SJCRH30 (cell line): ENCODE results near the genes RAB20, NAXD and CARS2.

DNA sequence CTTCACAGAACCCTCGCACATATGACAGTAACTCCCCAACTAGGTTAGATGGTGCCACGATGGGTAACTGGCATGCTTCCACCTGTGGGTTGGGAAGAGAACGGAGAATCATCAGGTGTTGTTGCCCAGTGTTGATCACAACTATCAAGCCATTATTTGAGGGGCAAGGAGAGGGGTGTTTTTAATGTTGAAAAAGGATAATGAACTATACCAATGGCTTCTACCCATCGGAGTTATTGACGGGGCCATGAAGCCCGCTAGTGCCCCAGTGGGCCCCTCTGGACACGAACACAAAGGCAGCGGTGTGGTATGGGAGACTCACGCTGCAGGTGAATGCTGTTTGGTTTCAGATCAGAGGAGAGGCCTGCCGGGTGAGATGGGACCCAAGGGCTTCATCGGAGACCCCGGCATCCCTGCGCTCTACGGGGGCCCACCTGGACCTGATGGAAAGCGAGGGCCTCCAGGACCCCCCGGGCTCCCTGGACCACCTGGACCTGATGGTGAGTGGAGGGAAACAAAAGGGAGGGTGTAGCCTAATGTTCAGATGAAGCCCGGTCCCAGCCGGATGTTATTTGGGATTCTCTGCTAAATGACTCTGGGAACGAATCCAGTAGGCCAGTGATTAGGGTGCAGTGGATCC lies 111.4 kb downstream of the RAB20 start:
- RAMPAGE, long total RNA = no peak

- RAMPAGE, long total RNA = no peak
Measured at GRCh38 chr13:110525827-110526554, 35.5 kb downstream of the RAB20 start.

- RAMPAGE, long total RNA = no peak
Measured at GRCh38 chr13:110560961-110561994, at the start of gene RAB20. Gene RAB20, minus strand, starts transcription at chr13:110561722.

GRCh38 chr13:110563242-110563812 lies 1.8 kb upstream of the RAB20 start:
- RAMPAGE, long total RNA = no peak

- RAMPAGE, long total RNA = no peak
Measured at GRCh38 chr13:110600455-110600825, 14.9 kb upstream of the NAXD start.

DNA sequence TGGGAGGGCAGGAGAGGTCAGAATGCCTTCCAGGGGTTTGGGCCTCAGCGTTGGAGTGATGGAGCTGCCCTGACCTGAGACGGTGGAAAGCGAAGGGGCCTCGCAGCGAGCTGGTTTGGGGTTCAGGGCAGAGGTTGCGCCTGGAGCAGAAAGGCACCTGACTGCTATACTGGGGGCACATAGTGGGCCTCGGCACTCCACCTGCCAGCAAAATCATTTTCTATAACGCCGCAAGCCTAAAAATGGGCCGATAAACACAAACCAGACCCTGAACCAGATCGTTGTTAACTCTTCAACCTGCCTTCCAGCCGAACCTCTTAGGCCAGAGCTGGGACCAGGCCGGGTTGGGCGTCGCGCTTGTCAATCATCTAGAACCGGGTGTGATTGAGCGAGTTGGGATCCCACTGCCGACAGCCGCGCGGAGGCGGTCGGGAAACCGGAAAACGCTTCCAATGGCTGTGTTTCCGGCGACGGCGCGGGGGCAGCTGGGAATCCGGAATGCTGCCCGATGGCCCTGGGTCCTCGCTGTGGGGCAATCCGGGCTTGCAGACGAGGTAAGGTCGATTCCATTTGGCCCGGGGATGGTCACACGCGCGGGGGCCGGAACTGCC lies at the start of gene NAXD:
Gene NAXD (plus strand): TSS at position 452 of the 611 bp plus-strand sequence.
- RAMPAGE, long total RNA = no peak

DNA sequence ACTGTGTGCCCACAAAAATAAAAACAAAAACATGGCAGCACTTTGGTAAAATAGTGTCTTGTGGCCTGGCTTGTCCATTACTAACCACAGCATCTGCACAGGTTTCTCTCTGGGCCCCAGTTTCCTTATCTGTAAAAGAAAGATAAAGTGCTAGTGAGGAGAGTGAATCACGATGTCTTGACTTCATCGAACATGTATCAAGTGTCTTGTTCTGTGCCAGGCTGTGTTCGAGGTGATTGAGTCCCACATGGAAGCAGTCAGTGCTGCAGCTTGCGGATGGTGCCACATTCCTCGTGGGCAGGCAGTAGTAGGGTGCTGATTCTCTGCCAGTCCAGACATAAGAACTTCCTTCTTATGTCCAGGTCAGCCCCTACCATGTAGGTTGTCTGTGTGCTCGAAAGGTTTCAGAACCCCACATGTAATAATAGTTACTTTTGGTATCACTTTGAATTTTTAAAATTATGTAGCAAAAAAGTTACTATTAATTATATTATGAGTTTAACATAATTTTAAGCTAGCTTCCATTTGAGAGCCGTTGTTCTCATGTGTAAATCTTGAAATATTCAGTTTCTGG lies 2.4 kb downstream of the NAXD start:
- RAMPAGE, long total RNA = no peak

DNA sequence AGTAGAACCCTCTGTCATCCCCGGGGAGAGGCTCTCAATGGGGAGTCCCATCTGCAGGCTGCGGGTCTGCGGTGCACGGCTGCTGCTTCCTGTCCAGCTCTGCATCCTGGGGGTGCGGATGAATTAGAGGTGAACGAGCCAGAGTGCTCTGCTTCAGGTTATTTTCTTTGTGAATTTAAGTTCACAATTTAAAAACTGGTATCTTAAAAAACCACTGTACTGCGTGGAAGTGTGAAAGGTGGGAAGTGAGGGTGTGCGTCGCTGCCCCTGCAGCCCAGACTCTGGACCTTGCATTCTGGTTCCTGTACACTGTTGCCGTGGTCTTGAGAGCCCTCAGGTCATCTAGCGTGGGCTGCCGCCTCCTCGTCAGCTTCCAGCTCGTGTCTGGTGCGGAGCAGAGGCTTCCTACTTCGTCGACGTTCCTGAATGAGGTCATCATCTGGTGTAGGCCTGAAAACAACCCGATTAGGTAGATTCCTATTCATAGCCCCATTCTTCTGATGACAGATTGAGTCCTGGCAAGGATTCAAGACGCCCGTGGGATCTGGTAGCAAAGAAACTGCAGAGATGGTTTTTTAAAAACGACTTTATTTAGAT lies 13.5 kb downstream of the NAXD start:
- RAMPAGE, long total RNA = no peak

DNA sequence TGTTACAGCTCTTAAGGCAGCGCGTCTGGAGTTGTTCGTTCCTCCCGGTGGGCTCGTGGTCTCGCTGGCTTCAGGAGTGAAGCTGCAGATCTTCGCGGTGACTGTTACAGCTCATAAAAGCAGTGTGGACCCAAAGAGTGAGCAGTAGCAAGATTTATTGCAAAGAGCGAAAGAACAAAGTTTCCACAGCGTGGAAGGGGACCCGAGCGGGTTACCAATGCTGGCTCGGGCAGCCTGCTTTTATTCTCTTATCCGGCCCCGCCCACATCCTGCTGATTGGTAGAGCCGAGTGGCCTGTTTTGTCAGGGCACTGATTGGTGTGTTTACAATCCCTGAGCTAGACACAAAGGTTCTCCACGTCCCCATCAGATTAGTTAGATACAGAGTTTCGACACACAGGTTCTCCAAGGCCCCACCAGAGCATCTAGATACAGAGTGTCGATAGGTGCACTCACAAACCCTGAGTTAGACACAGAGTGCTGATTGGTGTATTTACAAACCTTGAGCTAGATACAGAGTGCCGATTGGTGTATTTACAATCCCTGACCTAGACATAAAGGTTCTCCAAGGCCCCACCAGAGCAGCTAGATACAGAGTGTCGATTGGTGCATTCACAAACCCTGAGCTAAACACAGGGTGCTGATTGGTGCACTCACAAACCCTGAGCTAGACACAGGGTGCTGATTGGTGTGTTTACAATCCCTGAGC lies 17.0 kb downstream of the NAXD start:
- RAMPAGE, long total RNA = no peak

- RAMPAGE, long total RNA = no peak
Measured at GRCh38 chr13:110640887-110642003, 25.9 kb downstream of the NAXD start.

- RAMPAGE, long total RNA = no peak
Measured at GRCh38 chr13:110643975-110644747, 28.8 kb downstream of the NAXD start.

GRCh38 chr13:110705717-110706657 lies at the start of gene CARS2:
Gene CARS2, minus strand, starts transcription at chr13:110706116.
- RAMPAGE, long total RNA = no peak

DNA sequence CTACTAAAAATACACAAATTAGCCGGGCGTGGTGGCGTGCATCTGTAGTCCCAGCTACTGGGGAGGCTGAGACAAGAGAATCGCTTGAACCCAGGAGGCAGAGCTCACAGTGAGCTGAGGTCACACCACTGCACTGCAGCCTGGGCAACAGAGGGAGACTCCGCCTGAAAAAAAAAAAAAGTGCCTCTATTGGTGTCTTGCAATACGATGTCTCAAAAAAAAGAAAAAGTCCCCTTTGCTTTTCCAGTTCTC lies 1.5 kb upstream of the CARS2 start:
- RAMPAGE, long total RNA = no peak

DNA sequence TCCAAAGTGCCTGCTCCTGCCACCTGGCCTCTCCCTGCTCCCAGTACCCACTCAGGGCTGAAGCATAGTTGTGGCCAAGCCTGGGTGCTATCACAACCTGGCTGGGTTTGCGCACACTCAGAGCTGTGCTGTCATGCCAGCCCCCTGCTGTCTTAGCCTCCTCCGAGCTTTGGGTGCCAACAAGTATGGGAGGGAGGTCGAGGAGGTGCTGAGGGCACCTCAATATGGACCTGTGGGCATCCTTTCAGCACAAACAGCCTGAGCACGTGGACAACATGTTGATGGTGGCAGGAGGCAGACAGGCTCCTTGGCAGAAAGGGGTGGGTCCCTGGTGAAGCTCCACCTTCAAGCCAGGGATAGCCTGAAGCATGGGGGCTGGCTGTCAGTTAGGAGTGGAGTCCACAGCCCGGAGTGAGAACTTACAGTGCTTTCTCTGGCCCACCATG lies 79.6 kb downstream of the ING1 start:
- RAMPAGE, long total RNA = no peak

- RAMPAGE, long total RNA = no peak
Measured at GRCh38 chr13:110811089-110811703, 97.7 kb downstream of the ING1 start.

GRCh38 chr13:110815531-110816231 lies 99.2 kb downstream of the ANKRD10 start:
- RAMPAGE, long total RNA = no peak

- RAMPAGE, long total RNA = no peak
Measured at GRCh38 chr13:110898426-110898751, 16.5 kb downstream of the ANKRD10 start.

GRCh38 chr13:110902885-110903764 lies 11.7 kb downstream of the ANKRD10 start:
- RAMPAGE, long total RNA = no peak

- RAMPAGE, long total RNA = no peak
Measured at GRCh38 chr13:111043543-111043846, 71.6 kb upstream of the ARHGEF7 start.

DNA sequence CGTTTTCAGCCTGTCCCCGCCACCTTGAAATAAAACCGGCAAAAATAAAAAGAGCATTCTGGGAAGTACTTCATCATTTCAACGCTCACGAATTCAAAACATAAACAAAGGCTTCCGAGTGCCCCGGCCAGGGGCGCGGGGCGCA lies 342 bp upstream of the ARHGEF7 start:
- RAMPAGE, long total RNA = no peak